Measurements from ENCODE around the gene CYP4B1.

DNA sequence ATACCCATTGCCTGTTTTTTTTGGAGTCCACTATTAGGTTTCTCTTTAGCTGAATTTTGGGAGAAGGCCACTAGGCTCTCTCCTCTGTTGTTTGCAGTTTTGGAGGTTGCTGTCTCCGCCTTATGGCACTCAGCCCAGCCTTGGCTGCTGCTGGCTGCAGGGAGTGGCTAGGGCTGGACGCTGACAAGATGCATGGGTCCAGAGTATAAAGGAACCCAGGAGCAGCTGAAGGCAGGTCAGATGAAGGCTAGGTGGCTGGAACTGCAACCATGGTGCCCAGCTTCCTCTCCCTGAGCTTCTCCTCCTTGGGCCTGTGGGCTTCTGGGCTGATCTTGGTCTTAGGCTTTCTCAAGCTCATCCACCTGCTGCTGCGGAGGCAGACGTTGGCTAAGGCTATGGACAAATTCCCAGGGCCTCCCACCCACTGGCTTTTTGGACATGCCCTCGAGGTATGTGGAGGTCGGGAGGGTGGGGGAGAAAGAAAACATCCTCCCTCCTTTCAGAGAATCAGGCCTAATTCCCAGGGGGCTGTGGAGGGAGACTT lies at the start of gene CYP4B1:
Gene CYP4B1, plus strand, starts transcription at position 234 of the 544 bp plus-strand sequence.
- PRO-cap, result bidirectional peak, plus-strand start at position 234 of the sequence, minus-strand start at position 93 of the sequence

GRCh38 chr1:46804069-46804794 lies 5.4 kb downstream of the CYP4B1 start:
- PRO-cap, result unidirectional peak, plus-strand start at chr1:46804475

- PRO-cap, result no peak
These were observed 66.0 kb downstream of the CYP4A11 start for GRCh38 chr1:46875221-46875736.

GRCh38 chr1:47228671-47230031 lies 2.9 kb downstream of the TAL1 start:
- PRO-cap, result unidirectional peak, minus-strand start at chr1:47228878; unidirectional peak, minus-strand start at chr1:47229353

- PRO-cap, result no peak
These were observed 819 bp downstream of the FOXE3 start for GRCh38 chr1:47416819-47417389.

DNA sequence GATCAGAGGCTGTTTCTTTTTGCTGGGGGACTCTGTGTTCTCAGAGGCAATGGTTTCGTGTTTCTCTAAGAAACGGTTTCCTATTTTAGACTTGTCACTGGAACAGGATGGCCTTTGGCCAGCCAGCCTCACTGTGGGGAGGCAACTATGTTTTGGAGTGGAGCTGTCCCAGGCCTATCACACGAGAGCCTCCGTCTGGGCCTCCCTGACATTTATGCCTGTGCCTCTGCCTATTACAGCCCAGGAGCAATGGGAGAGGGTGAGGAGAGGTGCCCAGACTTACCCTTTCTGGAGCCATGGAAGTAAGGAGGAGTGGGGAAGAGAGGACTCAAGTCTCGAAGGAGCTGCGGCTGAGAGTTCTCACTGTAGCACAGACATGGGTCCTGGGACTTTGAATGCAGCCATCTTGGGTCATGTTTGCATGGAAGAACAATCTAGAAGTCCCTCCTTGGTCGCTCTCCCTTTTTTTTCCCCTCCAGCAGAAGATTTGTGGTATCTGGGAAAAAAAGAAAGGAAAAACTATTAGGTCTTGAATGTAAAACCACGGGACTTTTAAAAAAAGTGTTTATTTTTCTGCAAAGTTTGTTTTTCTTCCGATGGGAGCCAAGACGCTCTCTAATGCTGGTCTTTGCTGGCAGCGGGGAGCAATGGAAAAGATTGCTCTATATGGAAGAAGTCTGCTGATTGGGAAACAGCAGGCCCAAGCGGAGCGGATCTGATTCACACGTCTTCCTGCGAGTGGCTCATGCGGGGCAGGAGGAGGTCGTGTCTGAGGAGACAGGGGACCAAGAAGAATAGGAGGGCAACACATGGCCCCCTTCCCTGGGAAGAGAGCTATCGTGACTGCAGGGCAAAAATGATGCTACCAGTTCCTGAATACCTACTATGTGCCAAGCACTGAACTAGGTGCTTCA lies 219.2 kb downstream of the FOXD2 start:
- PRO-cap, result no peak

DNA sequence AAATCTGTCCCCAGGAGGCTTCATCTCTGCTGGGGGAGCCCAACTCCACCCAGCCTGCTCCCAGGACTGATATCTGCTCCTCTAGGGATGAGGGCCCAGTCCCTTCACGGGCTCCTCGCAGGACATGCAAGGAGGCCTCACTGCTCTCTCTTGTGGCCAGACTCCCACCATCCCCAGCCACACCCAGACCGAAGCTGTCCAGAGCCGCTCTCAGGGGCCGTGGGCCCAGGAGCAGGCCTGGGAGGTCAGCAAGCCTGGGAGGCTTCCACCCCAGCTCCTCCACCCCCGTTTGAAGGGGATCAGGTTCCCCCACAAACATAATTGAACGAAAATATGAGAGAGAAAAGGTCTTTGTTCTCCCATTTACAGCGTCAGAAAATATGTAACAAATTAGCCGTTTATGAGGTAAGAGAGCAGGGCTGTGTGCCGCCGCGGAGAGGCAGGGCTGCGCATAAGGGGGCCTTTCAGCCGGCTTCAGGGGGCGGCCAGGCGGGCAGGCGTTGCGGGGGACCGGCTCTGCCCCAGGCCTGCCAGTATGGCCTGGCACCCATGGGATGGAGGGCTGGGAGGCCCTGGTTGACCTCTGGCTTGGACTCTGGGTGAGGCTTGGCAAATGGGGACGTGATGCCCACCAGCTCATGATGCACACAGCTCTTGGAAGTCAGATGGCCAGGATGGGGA lies 179.4 kb downstream of the TRABD2B start:
- PRO-cap, result no peak

- PRO-cap, result no peak
These were observed 165.6 kb downstream of the TRABD2B start for GRCh38 chr1:47831474-47832060.

GRCh38 chr1:47992527-47993068 lies 4.6 kb downstream of the TRABD2B start:
- PRO-cap, result no peak

DNA sequence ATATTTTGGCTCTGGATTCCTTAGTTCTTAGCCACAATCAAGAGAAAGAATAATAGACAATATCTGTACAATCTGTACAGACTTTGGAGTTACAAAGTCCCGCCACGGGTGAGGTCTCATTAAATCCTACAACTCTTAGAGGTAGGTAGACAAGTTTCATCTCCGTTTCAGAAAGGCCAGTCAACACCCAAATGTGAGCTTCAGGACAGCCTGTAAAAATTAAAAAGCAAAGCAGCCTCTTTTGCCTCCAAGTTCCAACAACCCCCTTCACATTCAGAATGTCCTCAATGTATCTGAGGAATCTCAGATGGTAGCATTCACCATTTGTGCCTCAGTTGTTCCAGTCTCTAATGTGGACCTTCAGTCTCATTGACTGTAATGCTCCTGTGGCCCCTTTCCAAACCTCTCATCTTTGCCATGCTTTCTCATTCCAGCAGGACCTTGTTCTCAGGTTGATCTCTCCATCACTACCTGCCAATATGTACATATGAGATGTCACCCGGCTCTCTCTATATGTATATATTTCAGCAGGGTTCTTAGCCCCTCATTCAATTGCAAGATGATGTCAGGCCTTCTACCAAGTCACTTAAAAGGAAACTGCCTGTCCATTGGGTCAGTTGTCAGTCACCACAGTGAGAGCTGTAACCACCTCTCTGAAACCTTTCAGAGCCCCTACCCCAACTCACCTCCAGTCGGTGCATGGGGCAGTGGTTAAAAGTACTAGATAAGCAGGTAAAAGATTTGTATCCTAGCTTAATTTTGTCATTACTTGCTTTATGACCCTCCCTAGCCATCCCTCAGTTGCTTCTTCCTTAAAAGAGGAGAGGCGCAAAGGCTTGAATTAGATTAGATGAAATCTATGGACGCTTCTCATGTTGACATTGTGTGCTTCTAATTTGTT lies 30.9 kb downstream of the SLC5A9 start:
- PRO-cap, result no peak

GRCh38 chr1:48777293-48777905 lies 708 bp upstream of the BEND5 start:
- PRO-cap, result unidirectional peak, plus-strand start at chr1:48777431

GRCh38 chr1:50097445-50097817 lies 11.3 kb upstream of the ELAVL4 start:
- PRO-cap, result no peak

DNA sequence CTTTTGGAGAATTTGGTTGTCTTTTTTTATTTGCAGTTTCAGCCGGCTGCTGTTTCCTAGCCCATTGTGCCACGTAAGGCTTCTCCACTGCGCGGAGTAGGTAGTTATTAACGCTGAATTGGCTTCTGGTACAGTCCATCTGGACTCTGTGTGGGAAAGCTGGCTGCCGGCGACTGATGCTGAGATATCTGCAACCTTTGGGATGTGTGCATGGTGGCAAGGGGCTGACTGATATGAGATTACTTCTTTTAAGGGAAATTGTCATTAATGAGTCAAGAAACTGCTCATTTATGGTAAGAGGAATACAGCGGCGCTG lies 2.7 kb upstream of the ELAVL4 start:
- PRO-cap, result no peak

DNA sequence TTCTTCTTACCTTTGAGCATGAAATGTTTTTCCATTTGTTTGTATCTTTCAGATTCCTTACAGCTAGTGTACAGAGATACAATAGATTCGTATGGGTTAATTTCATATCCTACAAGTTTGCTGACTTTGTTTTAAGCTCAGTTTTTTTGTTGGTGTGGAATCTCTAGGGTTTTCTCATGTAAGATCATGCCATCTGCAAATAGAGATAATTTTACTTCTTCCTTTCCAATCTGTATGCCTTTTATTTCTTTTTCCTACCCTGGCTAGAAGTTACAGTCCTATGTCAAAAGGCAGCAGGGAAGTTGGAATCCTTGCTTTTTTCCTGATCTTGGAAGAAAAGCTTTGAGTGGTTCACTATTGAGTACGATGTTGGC lies 102.0 kb upstream of the DMRTA2 start:
- PRO-cap, result no peak

GRCh38 chr1:50960641-50961037 lies 572 bp upstream of the FAF1 start:
- PRO-cap, result no peak

DNA sequence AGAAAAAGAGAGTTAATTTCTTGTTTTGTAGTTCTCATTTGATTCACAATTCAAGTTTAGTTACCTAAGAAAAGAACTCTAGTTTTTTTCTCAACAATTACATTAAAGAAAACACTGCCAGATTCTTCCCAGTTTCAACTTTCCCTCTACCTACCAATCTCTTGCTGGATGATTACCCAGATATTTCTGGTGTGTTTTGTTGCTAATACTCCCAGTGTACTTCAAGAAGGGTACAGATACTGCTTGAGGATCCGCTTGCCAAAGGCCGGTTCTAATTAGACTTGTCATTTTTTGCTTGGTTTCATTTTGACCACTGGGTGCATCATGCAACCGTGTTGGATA lies 2.8 kb upstream of the CDKN2C start:
- PRO-cap, result unidirectional peak, plus-strand start at position 235 of the sequence

DNA sequence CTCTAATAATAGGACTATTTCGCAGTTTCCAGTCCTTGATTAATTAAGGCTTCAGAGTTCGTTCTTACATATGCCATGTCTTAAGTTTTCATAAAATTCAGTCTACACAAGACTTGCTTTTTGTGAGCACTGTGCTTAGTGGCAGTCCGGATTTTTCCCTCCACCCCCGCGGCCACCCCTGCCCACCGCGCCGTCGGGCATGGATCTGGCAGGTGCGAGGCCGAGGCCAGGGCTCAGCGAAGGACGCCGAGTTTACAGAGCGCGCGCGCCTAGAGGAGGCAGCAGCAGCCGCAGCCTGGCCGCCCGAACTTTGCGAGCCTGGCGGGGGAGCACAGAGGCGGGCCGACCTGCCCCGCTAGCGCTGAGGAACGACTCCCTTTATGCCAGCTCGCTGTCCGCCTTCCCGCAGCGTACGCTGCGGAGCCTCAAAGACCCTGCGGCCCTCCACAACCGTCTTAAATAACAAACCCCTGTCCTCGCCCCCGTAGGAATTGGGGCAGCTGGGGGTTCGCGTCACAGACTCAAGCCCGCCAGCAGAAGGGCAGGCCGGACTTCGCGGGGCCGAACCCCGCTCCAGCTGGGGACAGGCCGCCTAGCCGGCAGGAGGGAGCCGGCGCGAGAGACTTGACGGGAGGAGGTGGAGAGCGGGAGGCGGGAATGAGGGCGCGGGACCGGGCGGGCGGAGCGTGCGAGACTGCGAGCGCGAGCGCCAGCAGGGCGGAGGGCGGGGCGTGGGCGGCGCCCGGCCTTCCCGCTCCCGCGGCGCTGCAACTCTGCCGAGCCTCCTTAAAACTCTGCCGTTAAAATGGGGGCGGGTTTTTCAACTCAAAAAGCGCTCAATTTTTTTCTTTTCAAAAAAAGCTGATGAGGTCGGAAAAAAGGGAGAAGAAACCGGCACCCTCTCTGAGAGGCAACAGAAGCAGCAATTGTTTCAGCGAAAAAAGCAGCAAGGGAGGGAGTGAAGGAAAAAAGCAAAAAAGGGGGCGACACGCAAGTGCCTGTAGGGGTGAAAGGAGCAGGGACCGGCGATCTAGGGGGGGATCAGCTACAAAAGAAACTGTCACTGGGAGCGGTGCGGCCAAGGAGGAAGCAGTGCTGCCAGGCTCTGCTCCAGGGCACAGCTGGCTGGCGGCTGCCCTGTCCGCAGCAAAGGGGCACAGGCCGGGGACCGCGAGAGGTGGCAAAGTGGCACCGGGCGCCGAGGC lies 1.7 kb upstream of the CDKN2C start:
- PRO-cap, result bidirectional peak, plus-strand start at position 334 of the sequence, minus-strand start at position 207 of the sequence; bidirectional peak, plus-strand start at position 854 of the sequence, minus-strand start at position 659 of the sequence; unidirectional peak, plus-strand start at position 1,149 of the sequence

GRCh38 chr1:50976418-50977304 lies 6.6 kb downstream of the CDKN2C start:
- PRO-cap, result unidirectional peak, plus-strand start at chr1:50977099

DNA sequence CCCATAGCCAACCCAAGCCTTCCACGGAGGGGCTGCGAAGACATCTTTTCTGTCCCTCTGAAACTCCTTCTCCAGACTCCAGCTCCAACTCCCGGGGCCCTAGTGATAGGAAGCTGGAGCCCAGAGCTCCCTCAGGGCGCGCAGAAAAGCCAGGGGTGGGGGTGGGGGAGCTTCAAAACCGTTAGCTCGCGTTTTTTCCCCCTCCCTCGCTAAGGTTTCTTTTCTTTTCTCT lies 7.2 kb downstream of the CDKN2C start:
- PRO-cap, result bidirectional peak, plus-strand start outside the sequence, minus-strand start at position 104 of the sequence

DNA sequence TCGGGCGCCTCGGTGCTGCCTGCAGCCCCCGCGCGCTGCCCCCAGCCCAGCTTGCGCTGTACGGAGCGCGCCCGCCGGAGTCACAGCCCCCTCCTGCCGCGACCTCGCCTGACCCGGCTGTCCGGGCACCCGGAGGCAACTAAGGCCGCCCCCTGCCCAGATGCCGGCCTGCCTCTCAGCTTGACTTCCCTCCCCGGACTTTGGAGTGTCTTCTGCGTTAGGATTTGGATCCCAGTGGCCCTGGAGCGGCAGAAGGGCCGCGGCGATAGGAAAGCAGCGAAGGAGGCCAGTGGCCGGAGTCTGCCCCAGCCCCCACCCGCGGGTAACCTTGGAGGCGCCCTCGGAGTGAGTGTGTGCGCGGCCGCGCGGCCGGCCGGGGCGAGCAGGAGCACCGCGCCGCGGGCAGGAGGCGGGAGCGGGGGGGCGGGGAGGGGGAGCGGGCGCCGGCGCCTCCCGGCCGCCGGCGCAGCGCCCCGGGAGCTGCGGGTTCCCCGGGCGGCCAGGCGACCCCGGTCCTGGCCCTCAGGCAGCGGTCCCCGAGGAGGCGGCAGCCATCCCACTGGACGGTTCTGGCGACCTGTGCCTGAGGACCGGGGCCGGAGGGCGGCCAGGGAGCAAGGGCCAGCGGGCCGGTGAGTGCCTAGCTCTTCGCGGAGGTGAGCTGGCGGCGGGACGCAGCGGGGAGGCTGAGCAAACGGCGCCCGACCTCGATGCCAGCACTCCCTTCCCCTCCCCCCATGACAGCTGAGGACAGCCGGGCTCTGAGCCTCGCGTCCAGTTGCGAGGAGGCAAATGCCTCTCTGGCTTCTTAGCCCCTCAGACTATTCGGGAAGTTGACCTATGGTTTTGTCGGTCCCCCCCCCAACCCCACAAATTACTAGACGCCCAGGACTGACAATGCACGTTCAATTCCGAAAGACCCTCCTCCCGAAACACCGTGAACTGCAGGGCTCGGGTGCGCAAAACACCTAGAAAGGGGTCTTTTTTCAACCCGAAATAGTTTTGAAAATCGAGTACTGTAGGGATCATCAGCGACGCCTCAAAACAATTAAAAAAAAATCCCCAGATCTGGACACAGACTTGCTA lies 8.0 kb downstream of the CDKN2C start:
- PRO-cap, result bidirectional peak, plus-strand start at position 352 of the sequence, minus-strand start at position 353 of the sequence

Data from fallopian tube (tissue), 1 donor.